ENCODE measurements around a stretch of chr6.

GRCh38 chr6:160740631-160741587, 38.9 kb downstream of the PLG start:
- PRO-cap = no peak

GRCh38 chr6:161072657-161073638, 81.4 kb downstream of the MAP3K4 start:
- PRO-cap = no peak

GRCh38 chr6:161079609-161079916, 88.0 kb downstream of the MAP3K4 start:
- PRO-cap = no peak

DNA sequence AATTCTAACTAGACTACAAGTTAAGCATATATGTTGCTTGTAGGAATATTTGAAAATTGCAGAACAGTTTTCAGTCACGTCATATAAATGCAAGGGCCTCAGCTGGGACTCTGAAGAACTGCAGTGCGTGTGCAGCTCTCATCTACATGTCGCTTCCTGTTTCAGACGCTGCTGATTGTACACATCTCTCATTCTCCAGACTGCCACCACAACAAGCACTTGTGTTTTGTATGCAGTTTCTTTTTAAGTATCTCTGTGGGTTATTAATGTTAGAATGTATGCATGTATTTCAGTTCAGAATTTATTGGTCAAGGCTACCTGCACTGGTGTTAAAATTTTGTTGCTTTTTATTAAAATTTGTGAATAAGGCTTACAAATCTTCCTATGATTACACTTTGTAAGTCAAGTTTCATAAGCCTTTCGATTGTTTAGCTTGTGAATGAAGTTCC, 119.8 kb downstream of the MAP3K4 start:
- PRO-cap = unidirectional peak, plus-strand start at position 113 of the sequence; unidirectional peak, plus-strand start at position 191 of the sequence

GRCh38 chr6:161171977-161172406, 101.9 kb downstream of the AGPAT4 start:
- PRO-cap = no peak

- PRO-cap = no peak
Observed at GRCh38 chr6:163260426-163261009, 154.0 kb upstream of the QKI start.

- PRO-cap = no peak
Observed at GRCh38 chr6:163338749-163339587, 75.5 kb upstream of the QKI start.

- PRO-cap = bidirectional peak, plus-strand start at chr6:163460507, minus-strand start at chr6:163460453
Observed at GRCh38 chr6:163460029-163460767, 45.7 kb downstream of the QKI start.

DNA sequence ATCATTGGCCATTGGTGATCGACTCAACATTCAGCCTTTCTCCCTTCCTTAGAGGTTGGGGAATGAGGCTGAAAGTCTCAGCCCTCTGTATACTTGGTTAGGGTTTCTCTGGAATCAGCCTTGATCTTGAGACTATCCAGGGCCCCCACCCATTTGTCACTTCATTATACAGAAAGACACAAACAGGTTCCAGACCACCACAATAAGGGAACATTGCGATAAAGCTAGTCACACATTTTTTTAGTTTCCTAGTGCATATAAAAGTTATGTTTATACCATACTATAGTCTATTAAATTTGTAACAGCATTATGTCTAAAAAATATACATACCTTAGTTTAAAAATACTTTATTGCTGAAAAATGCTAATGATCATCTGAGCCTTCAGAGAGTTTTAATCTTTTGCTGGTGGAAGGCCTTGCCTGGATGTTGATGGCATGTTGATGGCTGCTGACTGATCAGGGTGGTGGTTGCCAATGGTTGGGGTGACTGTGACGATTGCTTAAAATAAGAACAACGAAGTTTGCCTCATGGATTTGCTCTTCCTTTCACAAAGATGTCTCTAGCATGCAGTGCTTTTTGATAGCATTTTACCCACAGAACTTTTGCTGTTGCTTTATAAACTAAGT, 68.4 kb downstream of the QKI start:
- PRO-cap = no peak

- PRO-cap = no peak
Observed at GRCh38 chr6:163506841-163507639, 92.5 kb downstream of the QKI start.

DNA sequence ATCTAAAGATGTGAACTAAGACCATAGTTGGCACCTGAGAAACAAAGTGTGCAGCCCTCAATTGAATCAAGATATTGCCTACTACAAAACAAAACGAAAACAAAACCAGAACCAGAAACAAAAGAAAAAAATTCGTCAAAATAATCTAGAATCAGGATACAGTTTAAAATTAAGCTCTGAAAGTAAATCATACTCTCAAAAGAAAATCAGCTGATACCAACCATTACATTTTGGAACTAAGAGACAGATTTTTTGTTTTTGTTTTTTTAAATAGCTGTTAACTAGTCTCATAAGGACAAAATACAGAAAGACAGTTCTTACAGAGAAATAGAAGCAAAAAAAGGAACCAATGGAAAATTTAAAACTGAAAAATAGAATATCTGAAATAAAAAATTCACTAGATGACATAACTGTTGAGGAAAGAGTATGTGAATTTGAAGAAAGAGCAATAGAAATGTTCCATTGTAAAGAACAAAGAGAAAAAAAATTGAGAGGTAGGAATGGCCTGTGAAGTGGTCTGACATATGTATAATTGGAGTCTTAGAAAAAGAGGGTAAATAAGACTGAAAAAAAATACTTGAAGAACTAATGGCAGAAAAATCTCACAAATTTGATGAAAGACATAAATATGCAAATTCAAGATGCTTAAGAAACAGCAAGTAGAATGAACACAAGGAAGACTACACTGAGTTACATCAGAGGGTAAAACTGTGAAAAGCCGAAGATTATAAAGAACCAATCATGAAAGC, 93.3 kb downstream of the QKI start:
- PRO-cap = no peak

- PRO-cap = no peak
Observed at GRCh38 chr6:163539115-163539520, 124.6 kb downstream of the QKI start.

DNA sequence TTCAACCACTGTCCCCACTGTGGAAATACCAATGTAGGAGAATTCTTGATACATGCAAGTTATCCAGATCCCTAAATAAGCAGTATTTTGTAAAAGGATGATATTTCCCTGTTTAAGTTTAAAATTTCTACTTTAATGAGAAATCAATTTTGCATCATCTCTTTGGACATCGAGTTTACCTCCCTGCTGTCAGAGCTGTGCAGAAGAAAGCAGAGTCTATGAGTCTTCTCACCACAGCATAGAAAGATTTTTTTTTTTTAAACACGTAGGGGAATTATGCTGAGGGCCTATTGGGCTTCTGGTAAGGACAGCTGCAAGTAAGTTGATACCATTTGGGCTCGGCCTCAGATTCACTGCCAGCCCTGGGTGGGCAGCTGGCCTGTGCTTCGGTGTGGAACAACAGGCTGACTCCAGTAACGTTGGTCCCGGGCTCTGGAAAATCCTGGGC, 366.3 kb downstream of the QKI start:
- PRO-cap = no peak

DNA sequence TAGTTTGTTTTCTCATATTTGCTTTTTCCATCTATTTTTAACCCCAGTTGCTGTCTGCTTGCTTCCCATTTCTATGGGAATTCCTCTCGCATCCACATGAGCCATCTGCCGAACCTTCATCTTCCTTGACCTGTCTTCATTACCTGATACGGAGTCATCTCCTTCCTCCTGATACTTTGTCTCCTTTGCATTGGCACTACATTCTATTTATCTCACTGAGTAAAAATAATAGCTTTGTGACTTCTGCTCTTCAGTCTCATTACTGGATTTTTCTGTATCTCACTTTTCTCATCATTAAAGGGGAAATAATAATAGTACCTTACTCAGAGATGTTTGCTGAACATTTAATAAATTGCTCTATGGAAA, 299.3 kb downstream of the C6orf118 start:
- PRO-cap = no peak

DNA sequence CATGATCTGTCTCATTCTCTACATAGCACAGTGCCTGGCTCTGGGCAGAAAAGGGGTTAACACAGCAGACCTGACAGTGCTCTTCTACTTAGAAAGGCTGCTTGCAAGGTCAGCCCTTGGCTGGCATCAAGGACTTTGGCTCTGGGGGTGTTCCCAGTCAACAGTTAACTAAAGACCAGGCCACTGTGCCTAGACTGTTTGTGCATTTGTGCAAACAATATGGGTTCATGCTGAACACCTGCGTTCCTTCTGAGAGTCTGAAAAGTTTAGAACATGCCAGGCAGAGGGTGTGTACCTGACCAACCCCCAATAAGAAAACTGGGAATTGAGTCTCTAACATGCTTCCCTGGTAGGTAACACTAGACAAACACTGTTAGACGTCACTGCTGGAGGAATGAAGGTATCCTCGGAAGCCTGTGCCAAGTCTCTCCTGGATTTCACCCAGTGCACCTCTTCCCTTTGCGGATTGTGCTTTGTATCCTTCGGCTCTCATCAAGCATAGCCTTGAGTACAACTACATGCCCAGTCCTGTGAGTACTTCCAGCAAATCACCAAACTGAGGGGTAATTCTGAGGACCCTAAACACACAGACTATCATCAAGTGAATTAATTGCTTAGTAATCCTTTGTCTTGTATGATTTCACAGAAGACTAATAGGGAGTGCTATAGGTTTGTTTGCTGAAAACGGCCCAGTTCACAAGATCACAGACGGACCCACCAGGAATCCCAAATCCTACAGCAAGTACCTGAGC, 110.6 kb downstream of the PDE10A start:
- PRO-cap = no peak

- PRO-cap = unidirectional peak, minus-strand start at chr6:165615796
Observed at GRCh38 chr6:165615577-165616025, 47.4 kb downstream of the PDE10A start.

DNA sequence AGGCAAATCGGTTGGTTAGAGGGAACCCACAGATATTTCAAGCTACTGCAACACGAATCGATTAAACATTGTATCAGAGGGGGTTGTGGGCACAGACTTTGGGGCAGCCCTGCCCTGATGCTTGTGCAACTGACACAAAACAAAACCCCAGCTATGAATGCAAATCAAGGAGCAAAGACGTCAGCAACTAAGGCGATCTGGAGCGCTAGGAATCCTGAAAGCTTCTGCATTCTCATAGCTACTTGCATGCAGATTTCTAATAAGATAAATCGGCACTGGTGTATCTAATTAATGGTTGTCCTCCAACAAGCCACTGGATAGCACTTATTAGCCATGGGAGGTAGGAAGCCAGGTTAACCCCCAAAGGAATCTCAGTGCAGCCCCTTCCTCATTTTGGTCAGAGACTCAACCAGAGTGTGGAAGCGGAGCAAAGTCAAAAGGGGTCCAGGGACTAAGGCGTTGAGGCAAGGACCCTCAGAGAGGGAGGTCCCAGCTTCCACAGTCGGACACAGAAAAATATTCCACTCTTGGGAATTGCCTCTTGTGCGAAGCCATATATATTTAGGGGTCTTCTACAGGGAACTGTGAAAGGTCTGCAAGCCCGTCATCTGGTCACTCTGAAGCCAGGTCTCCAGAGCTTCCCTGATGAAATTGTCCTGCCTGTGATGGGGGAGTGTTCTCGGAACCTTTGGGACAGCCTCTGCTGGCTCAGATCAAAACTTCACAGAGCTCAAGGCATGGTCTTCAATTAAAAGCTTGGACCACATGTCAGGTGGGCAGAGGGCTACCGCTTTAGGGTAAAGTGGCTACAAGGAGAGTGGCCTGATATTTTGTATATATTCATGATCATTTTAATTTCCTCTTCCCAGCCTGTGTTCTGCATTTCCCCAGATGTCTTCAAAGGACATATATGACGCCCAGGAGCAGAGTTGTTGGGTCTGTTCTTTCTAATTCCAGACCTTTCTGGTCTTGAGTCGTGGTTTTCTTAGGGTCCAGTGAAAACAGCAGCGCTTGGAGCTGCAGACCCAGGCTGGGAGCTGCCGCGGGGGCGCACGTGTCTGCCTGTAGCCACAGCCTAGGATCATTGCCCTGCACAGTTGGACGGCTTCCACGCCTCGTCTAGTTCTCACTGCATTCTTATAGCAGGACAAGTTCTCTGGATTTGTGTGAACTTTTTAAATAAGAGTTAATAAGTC, 160.7 kb downstream of the TBXT start:
- PRO-cap = no peak

- PRO-cap = no peak
Observed at GRCh38 chr6:166173264-166173595, 5.6 kb upstream of the TBXT start.

DNA sequence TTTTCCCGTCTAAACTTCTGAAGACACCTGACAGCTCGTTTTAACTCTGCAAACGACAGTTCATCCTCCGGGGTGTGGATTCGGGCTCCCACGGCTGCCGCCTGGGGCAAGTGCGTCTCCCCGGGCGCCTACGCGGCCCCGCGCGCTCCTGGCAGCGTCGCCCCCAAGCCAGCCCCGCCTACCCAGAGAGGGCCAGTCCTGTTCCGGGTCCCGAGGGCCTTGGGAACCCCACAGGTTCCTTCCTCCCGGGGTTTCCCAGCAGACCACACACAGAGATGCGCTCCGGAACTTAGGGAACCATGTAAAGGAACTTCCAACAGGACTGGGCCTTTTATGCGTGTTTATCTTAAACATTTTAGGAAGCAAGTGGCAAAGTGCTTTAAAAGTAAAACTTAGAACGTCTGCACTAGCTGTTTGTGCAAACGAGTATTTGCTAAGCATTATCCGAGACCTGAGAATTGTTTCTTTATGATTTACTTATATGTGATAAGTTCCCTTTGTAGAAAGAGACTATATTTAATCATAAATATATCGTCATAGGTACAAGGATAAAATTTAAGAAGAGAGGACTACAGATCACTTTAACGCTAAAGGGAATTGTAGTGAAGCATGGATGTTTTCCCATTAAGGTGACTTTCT, 54.2 kb downstream of the PRR18 start:
- PRO-cap = no peak

DNA sequence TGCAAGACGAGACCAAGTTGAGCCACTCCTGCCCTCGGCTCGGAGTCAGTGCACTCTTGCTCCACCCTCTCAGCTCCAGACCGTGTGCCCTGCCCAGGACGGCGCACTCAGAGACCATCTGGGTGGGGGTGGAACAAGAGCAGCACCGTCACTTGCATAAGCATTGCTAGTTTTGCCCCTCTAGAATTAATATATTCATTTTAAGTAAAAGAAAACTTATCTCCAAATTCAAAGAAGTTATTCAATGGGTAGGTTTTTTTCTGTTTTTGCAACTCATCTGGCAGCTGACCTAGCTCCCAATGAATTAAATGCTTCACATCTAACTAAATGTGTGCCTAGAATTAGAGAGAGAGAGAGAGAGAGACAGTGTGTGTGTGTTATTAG, 2.4 kb downstream of the PRR18 start:
- PRO-cap = no peak